SK-MEL-5 (cell line): ENCODE measurements around the genes CLEC4F and CD207.

DNA sequence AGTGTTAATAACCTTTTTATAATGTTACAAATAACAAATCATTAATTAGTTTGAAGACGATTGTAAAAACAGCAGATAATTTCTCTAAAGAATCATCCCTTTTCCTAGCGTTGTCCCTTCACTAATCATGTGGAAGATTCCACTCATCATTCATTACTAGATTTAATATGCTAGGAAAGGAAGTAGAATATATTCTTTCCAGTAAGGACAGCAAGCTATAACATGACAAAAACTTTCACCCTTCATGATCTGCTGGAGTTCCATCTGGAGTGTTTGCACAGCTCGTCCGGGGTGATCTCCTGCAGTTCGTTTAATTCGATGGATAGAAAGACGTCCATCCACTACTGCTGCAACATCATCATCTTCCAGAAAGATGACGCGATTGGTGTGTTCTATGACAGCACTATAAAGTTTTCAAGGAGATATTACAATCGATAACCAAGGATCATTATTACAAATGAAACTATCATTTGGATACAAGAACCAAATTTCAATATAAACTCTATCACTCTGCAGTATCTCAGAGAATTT, 39.0 kb downstream of the GFPT1 start:
RAMPAGE:
- cytosol, long total RNA = no peak
- long total RNA = no peak
- nucleus, long total RNA = no peak

DNA sequence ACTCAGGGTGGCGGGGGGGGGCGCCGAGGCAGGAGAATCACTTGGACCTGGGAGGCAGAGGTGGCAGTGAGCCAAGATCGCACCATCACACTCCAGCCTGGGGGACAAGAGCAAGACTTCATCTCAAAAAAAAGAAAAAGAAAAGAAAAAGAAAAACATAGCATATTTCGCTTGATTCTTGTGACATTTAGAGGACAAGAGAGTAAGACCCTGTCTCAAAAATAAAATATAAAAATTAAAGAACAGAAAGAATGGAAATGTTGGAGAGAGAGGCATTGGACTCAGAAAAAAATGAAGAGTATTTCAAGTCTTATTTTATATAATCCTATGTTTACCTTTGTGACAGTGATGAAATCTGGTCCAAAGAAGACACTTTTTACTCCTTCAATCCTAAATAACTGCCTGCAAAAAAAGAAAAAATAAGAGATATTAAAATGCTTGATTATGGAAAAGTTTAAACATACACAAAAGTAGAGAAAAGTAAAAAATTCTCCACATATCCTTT, 18.0 kb downstream of the NFU1 start:
RAMPAGE:
- cytosol, long total RNA = no peak
- long total RNA = no peak
- nucleus, long total RNA = no peak

DNA sequence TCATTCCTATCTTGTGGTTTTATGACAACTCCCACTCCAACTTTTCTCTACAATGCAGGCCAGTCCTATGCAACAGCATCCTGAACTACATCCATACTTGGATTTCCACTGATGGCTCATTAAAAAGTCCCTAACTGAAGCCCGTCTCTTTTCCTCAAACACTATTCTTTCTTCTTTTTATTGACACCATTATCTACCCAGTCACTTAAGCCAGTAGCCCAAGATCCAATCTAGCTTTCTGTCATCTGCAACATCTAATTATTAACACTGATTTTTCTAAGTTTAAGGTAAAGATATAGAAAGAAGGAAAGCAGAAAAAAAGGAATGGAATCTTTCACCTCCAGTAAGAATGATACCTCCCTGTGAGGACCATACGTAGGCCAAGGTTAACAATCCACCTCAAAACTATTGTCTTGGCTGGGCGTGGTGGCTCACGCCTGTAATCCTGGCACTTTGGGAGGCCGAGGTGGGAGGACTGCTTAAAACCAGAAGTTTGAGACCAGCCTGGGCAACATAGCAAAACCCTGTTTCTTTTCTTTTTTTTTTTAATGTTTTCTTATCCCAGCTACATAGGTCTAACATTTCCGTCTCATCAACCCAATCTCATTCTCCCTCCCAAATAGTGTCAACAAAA, 15.7 kb downstream of the AAK1 start:
RAMPAGE:
- cytosol, long total RNA = no peak
- long total RNA = no peak
- nucleus, long total RNA = no peak

DNA sequence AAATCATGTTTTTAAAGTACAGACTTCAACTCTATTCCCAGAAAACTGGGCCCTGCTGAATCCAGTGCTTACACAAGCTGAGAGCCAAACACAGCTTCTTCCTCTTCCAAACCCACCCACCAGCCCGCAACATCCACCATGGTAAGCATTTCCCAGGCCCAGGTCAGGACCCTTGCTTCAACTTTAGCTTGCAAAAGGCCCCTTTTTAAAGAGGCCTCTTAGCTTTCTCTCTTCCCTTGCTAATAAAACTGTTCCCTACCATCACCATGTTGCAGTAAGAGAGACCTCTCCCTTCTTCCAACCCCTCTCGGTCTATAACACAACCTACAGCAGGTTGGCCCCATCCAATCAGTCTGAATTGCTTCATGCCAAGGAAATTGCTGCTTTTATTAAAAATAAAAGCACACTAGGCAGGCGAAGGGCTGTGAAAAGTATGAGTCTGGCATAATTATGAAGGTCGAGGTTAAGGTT, 1.9 kb downstream of the AAK1 start:
RAMPAGE:
- cytosol, long total RNA = no peak
- long total RNA = no peak
- nucleus, long total RNA = no peak

DNA sequence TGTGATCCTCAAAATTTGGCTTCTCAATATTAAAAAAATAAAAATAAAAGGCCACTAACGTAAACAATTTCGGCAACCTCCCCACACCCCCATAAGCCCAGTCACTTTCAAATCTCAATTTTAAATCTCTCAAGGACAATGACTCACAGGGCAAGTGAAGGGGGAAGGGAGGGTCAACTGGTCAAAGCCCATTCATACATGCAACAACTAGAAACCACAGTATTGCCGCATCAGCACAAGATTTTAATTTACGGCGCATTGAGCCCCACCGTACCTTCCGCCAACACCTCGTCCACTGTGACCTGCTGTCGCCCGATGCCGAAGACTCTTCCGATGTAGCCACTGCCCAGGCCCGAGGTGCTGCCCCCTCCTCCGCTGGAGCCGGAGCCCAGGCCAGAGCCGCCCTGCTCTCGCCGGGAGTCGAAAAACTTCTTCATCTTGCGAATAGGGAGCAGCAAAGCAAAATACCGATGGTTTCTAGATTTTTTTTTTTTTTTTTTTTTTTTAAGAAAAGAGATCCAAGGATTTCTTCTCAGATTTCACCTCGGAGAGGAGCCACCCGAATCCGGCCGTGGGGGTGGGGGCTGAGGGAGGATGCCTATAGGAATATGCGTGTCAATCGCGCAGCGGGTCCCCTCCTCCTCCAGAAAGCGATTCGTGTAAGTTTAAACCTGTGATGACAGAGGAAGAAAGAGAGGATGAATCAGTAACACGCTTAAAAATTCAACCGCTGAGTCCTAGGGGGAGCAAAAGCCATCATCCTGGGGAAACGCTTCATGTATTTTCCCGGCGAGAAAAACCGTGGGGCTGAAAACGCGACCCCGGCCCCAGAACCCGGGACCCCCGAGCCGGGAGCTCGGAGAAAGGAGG, 700 bp downstream of the AAK1 start:
RAMPAGE:
- cytosol, long total RNA = no peak
- long total RNA = no peak
- nucleus, long total RNA = no peak

RAMPAGE:
- cytosol, long total RNA = no peak
- long total RNA = no peak
- nucleus, long total RNA = no peak
Observed at GRCh38 chr2:69912922-69913425, 1.9 kb upstream of the MXD1 start.

GRCh38 chr2:69915607-69916189, 789 bp downstream of the MXD1 start:
RAMPAGE:
- cytosol, long total RNA = no peak
- long total RNA = no peak
- nucleus, long total RNA = no peak

DNA sequence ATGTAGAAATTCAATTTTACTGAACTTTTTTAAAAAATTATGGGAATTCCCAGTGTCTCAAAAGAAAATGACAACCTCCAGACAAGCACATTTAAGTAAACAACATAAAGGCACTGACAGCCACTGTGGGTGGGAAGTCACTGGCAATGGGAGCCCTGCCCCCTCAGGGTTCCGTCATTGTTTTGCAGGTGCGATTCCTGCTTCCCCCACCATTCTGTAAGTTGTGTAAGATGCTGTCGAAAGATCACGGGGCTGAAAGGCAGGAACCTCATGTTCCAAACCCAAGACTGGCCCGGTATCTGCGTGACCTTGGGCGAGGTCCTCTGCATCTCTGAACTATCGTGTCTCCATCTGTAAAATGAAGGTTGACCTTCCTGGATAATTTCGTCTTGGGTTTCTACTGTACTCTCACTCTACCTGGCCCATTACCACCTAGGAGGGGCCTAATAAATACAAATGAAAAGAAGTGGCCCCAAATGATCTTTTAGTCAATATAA, 15.8 kb upstream of the ASPRV1 start:
RAMPAGE:
- cytosol, long total RNA = no peak
- long total RNA = no peak
- nucleus, long total RNA = no peak

RAMPAGE:
- cytosol, long total RNA = no peak
- long total RNA = no peak
- nucleus, long total RNA = no peak
Observed at GRCh38 chr2:70043378-70044023, 43.8 kb upstream of the PCBP1 start.

RAMPAGE:
- cytosol, long total RNA = no peak
- long total RNA = no peak
- nucleus, long total RNA = no peak
Observed at GRCh38 chr2:70047295-70047771, 39.9 kb upstream of the PCBP1 start.

DNA sequence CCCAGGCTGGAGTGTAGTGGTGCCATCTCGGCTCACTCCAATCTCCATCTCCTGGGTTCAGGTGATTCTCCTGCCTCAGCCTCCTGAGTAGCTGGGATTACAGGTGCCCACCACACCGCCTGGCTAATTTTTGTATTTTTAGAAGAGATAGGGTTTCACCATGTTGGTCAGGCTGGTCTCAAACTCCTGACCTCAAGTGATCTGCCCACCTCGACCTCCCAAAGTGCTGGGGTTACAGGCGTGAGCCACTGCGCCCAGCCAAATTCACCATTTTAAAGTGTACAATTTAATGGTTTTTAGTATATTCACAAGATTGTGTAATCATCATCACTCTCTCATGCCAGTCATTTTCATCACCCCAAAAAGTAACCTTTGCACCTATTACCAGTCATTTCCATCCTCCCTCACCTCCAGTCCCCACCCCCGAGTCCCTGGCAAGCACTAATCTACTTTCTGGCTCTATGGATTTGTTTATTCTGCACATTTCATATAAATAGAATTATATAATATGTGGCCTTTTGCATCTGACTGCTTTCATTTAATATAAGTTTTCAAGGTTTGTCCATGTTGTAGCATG, 10.7 kb downstream of the PCBP1 start:
RAMPAGE:
- cytosol, long total RNA = no peak
- long total RNA = no peak
- nucleus, long total RNA = no peak

DNA sequence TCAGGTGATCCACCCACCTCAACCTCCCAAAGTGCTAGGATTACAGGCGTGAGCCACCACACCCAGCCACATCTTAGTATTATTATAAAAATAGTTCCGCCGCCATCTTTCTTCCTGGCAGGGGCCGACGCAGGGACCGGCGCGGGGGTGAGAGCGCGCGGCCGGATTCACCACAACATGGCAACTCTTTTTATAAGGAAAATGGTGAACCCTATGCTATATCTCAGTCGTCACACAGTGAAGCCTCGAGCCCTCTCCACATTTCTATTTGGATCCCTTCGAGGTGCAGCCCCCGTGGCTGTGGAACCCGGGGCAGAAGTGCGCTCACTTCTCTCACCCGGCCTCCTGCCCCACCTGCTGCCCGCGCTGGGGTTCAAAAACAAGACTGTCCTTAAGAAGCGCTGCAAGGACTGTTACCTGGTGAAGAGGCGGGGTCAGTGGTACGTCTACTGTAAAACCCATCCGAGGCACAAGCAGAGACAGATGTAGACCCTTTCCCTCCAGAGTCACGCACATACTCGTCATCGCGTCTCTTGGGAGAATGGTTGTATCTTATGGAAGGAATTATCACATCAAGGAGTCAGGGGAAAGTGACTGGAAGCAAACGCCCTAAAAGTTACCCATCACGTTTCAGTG, 15.2 kb downstream of the PCBP1 start:
RAMPAGE:
- cytosol, long total RNA = no peak
- long total RNA = no peak
- nucleus, long total RNA = no peak

DNA sequence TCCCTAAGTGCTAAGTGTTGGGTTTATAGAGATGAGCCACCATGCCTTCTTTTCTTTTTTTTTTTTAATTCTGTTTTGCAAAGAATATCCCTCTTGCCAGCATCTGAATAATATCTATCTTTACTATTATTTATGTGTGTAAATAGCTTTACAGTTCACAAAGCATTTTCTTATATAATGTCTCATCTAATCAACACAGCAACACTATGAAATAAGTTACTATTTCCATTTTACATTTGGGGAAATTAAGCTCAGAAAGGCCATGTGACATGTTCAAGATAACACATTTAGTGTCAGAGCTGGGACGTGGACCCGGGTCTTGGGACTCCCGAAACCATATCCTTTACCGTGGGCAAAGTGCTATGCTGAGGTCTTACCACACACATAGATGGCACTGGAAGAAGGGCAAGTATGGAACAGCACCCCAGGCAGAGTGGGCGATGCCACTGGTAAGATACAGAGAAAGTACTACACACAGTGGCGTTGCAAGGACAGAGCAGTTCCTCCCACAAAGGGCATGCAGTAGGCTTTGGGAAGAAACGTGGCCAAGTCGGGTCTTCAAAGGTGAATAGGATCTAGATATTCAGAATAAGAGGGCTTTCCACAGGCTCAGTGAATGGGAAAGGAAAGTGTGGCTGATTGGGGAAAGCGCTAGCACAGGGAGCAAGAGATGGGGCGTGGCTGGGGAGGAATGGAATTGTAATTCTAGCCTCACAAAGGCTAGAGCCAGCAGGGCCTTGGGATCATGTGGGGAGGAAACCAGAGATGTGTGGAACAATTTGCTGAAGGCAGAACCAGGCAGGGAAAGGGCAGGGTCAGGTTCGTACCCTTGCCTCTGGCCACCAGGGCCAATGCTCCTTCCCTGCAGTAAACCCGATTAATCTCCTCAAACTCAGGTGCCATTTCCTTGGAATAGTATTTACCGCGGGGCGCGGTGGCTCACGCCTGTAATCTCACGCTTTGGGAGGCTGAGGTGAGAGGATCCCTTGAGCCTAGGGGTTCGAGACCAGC, 35.8 kb downstream of the PCBP1 start:
RAMPAGE:
- cytosol, long total RNA = no peak
- long total RNA = no peak
- nucleus, long total RNA = no peak

DNA sequence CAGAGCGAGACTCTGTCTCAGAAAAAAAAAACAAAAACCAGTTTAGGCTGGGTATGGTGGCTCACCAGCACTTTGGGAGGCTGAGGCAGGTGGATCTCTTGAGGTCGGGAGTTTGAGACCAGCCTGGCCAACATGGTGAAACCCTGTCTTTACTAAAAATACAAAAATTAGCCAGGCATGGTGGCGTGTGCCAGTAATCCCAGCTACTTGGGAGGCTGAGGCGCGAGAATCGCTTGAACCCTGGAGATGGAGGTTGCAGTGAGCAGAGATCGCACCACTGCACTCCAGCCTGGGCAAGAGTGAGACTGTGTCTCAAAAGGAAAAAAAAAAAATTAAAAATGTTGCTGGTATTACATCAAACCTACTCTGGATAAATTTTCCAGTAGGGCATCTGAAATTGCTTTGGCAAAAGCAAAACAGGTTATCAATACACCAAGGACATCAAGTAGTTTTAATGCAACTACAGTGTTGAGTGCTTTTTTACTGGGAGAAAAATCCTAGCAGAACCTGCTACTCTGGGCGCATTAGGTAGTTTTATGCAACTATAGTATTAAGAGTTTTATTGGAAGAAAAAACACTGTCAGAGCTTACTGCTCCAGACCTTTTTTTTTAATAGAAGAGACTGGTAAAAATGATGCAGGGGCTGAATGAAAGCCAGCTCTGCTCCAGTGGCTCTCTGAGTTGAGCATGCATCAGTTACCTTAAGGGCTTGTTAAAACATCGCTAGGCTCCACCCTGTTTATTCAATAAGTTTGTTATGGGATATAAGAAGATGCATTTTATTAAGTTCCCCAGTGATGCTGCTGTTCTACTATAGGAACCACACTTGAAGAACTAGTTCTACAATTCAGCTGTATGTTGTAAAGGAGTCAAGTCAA, 13.5 kb downstream of the SNRPG start:
RAMPAGE:
- cytosol, long total RNA = no peak
- long total RNA = no peak
- nucleus, long total RNA = no peak

DNA sequence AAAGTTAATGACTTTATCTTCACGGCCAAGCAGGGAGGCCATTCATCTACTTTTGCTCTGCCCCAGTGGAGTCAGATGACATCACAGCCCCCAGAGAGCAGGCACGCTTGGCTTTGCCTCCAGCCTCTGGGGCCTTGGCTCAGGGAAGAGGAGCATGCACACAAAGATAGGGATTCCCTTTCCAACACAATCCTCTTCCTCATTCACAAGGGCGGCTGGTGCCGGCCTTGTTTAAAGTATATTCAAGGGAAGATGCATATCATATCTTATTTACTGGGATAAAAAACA, 21.3 kb downstream of the TGFA start:
RAMPAGE:
- cytosol, long total RNA = no peak
- long total RNA = no peak
- nucleus, long total RNA = no peak

GRCh38 chr2:70552501-70553319, 916 bp downstream of the TGFA start:
RAMPAGE:
- cytosol, long total RNA = no peak
- long total RNA = no peak
- nucleus, long total RNA = no peak

DNA sequence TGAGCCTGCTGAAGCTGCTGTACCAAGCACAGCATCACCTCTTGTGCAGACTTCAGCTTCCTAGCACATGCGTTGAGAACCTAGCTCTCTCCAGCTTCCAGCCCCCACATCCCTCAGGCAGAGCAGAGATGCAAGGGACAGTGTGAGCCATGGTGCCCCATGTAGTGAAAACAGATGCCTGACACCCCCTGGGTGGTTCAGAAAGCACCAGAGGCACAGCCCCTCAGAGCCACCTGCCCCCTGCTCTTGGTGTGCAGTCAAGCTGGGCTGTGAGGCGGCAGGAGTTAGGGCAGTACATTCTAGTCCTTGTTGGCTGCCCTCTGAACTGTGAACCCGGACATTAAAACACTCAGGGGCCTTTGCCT, 52.7 kb downstream of the ADD2 start:
RAMPAGE:
- cytosol, long total RNA = no peak
- long total RNA = no peak
- nucleus, long total RNA = no peak

DNA sequence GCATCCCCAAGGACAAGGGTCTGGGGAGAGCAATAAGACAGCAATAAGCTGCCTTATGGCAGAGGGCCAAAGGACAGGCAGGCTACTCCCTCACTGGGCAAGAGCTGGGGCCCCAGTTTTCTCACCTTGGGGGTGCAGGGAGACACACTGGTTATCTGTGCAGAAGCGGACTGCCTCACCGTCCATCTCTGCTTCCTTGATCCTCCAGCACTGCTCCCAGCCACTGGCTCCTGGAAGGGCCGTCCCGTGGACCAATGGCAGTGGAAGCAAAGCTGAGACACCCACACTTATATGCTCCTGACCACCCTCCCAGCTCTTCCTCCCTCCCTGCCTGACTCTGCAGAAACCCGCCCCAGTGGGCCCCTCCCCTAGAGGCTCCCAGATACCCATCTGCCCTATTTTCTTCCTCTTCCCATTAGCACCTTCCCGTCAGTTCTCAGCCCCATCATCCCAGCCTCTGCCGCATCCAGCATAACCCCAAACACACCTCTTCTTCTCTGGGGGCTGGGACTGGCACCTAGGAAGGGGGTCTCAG, at the start of gene CLEC4F:
TSS of gene CLEC4F (minus strand) at position 262 of the 535 bp plus-strand sequence.
RAMPAGE:
- cytosol, long total RNA = no peak
- long total RNA = no peak
- nucleus, long total RNA = no peak

DNA sequence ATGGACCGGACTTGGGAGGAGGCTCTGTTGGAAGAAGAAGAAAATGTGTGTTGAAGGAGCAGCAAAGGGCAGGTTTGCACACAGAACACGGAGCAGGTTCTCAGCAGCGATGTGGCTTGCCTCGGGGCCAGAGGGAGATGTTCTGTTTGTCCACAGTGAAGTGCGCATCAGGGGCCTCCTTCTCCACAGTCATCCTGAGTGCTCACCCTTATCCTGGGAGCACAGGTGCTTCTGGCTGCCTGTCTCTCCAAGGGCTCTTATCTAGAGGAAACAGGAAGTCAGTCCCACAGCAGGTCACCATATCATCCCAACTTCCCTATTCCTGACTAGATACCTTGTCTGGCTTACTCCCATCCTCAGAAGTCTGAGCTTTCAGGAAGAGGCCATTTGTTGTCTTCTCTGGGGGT, at the start of gene CD207:
TSS of gene CD207 (minus strand) at position 233 of the 407 bp plus-strand sequence.
RAMPAGE:
- cytosol, long total RNA = no peak
- long total RNA = no peak
- nucleus, long total RNA = no peak

RAMPAGE:
- cytosol, long total RNA = no peak
- long total RNA = start-site peak on the minus strand at chr2:70948551-70948626, 107 and 104 reads in 2 replicates
- nucleus, long total RNA = no peak
Observed at GRCh38 chr2:70948249-70948837, 12.6 kb downstream of the ATP6V1B1 start.